Mammary microvascular endothelial cell (primary cell): ENCODE data around the genes BMT2 and TFEC.

DNA sequence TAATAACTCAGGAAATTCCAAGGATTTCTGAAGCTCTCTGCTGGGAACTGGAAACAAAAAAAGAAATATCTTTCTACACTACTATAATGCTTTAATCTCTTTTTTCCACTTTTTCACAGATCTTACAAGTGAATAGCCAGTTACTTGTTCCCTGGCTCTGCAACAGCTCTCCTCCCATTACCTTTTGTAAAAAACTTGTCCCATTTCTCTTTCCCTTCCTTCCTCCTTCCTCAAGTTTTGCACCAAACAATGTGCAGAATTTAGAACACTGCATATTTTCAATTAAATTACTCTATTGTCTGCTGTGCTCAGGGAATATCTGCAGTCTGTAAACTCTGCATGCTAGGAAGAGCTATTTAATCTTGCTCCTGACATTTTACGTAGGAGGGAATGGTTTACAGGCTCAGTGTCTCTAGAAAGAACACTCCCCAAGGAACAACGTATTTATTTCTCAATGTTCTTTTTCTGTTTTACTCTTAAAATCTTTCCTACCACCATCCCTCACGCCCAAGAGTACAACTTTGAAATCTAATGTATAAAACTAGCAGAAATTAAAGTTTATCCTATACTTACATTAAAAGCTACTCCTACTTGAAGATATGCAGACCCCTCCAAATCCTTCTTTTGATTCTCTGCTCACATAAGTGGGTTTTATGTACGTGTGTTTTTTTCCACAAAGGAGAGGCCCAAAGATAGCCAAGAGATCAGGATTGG is 168.9 kb downstream of the IMMP2L start:
- RAMPAGE, long total RNA, result no peak

GRCh38 chr7:111523664-111524151 is 38.6 kb downstream of the IMMP2L start:
- RAMPAGE, long total RNA, result no peak

GRCh38 chr7:111527425-111527959 is 34.8 kb downstream of the IMMP2L start:
- RAMPAGE, long total RNA, result no peak

GRCh38 chr7:112080932-112081629 is 125.1 kb downstream of the DOCK4 start:
- RAMPAGE, long total RNA, result no peak

- RAMPAGE, long total RNA, result no peak
These were observed 116.7 kb downstream of the DOCK4 start for GRCh38 chr7:112089116-112090288.

DNA sequence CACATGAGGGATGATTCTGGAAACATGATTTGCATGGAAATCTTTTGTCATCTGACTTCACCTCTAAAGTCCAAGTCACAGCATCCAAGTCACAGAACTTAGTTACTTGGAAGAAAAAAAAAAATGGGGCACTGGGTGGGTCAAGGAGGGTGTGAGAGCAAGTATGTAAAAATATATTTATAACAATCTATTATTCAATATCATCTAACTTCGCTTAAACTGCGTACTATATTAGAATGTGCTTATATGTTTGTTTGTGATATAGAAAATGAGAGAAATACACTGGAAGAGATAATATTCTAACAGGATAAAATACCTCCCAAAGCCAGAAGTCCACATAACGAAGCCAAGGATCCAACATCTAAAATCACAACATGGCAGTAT is 60.5 kb downstream of the DOCK4 start:
- RAMPAGE, long total RNA, result no peak

- RAMPAGE, long total RNA, result no peak
These were observed 17.3 kb downstream of the ZNF277 start for GRCh38 chr7:112223767-112224210.

DNA sequence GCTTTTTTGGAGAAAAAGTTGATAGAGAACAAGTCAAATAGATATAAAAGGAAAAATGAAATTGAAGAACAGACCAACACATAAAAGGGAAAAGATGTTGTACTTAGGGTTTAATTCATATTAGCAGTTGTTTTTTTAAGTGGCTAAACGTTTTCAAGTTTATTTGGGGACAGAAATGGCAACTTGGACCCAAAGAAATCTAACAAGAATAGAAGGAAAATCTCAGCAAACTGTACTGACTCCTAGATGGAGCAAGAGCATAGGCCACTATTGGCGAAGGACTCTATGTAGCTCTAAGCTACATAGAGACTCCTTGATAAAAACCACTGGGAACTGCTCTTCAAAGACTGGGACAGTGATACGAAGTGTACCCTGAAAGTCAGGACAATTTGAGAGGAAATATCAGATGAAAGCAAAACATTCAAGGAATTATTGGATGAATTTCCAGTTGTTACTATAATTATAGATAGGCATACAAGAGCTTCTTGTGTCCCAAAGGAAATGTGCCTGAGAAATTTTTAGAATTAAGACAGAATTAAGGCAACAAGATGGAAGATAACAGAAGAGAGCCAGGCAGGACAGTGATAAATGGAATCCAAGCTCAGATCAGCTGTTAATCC is 103.9 kb upstream of the IFRD1 start:
- RAMPAGE, long total RNA, result no peak

GRCh38 chr7:112477738-112477992 is 3.1 kb upstream of the LSMEM1 start:
- RAMPAGE, long total RNA, result no peak

- RAMPAGE, long total RNA, result no peak
These were observed 28.0 kb downstream of the LSMEM1 start for GRCh38 chr7:112508868-112509178.

DNA sequence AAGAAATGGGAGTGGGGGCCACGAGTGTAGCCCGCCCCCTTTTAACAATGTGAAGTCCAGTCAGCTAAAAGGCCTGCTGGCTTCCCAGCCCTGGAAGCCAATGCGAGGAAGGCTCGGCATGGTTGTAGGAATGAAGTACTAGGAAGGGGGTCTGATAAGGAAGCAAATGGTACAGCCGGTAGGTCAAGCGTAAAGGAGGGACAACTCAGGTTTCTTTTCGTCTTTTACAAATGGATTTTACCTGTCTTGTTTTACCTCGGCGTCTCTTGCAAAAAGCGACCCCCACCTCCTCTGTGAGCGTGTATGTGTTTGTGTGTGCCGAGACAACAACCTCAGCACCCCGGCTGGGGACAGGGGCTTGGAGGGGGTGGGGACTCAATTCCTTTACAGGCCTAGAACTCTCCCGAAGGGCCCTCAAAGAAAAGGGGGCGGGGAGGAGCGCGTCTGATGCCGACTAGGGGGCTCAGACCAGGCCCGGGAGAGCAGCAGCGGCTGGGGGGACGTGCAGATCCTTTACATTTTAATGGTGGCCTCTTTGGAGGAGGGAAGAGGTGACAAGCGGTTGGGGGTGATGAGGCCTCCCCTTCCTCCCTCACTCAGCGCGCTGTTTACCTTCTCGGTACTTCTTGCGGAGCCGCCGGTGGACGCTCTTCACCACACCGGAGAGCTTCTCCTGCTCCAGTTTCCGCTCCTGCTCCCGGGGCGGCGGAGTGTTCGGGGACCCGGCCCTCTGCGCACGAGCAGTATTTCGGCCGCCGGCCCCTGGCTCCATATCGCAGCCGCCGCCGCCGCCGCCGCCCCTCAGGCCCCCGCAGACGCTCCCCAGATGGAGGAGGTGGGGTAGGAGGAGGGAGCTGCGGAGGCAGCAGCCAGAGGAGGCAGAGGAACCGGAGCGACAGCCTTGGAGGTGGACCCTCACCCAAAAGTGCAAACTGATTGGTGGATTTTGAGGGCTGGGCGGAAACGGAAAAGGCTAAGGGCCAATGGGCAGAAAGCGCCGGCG is at the start of gene BMT2:
BMT2 (minus strand) TSS at position 897 of the 1,003 bp plus-strand sequence.
- RAMPAGE, long total RNA, result start-site peak on the minus strand centred at position 838 of the sequence, 75 bp wide, 290 and 18 reads in 2 replicates

- RAMPAGE, long total RNA, result no peak
These were observed 46.1 kb upstream of the BMT2 start for GRCh38 chr7:112985713-112986220.

DNA sequence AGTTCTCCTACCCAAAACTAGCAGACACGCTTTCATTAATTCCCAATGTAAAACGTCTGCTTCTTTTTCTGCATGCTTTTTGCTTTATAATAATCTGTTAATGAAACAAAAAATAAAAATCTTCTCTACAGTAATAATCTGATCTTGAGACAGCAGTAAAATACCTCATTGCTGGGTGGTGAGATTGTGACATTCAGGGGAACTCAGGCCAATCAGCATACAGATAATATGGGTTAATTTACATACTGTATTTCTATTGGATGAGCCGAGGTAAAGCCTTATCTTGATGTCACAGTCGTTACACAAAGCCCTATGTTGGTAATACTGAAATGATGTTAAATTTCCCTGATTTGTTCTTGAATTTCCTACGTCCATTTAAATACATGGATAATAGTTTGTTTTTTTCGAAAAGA is 972 bp upstream of the GPR85 start:
- RAMPAGE, long total RNA, result no peak

DNA sequence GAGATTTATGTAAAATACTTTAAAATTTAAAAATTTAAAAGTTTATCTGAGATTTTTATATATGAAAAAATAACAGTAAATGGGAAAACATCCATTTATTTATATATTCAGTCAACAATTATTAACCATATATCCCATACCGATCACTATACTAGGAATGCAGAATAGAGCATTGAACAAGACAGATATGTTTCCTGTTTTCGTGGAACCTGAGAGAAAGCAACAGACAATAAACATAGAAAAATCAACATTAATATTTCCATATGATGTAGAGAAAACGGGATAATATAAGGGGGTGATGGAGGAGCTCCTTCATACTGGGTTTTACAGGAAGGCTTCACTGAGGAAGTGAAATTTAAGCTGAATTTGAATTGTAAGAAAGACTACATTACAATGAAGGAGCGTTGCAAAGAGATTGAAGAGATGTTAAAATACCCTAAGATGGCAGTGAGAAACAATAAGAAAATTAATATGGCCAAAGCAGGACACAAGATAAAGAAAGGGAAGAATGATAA is 17.4 kb upstream of the FOXP2 start:
- RAMPAGE, long total RNA, result no peak

GRCh38 chr7:114426331-114426910 is 11.8 kb downstream of the FOXP2 start:
- RAMPAGE, long total RNA, result no peak

DNA sequence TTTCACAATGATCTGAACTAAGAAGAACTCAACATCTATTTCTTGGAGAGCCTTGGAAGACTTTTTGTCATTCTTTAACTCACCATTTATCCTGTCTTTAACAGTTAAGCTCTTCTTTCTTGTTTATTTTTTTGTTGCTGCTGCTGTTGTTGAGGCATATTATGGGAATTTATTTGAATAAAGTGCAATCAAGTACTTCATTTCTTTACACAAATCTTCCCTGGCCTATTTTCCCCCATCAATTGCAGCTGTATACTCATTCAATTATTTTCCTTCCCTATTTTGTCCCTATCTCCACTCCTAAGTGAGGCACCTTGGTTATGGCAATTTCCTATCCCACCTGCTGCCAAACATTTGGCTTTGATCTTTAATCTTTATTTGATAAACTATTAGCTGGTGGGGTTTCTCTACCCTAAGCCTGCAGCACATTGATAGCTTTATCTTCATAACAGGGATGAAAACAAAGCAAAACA is 143.1 kb downstream of the MDFIC start:
- RAMPAGE, long total RNA, result no peak

DNA sequence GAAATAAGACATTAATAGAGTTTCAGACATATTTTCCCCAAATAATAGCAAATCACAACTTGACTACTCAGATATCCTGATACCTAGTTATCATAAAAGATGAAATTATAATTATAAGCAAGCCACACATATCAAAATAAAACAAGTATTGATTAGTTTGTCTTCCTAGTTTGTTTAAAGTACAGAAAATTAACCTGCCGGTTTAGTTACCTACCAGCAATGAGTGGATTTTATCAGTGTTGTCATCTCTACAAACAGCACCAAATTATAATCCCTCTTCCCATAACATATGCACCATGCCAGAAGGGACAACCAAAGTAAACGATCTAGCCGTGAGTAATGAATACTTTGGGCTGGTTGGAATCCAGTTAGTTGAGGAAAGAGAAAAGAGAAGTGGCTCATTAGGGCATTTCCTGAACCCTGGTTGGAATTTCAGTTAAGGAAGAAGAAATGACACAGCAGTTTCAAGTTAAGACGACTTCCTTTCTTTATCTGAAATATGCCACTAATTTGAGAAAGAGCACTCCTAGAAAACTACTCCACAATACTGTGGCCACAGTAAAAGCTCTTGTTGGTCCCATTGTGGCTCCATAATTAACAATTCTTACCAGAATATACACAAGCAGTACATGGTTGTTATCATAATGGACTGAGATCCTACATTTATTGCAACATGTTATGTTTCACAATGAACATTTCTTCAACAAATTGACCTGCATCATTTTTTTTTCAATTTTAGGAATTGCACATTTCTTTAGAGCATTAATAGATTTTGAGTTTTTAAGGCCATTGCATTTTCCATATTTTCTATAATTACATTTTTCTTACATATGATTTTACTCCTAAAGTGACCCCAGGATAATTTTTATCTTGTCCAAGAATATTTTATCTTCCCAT is at the start of gene TFEC:
TFEC (minus strand) TSS at position 345 of the 897 bp plus-strand sequence.
- RAMPAGE, long total RNA, result no peak

DNA sequence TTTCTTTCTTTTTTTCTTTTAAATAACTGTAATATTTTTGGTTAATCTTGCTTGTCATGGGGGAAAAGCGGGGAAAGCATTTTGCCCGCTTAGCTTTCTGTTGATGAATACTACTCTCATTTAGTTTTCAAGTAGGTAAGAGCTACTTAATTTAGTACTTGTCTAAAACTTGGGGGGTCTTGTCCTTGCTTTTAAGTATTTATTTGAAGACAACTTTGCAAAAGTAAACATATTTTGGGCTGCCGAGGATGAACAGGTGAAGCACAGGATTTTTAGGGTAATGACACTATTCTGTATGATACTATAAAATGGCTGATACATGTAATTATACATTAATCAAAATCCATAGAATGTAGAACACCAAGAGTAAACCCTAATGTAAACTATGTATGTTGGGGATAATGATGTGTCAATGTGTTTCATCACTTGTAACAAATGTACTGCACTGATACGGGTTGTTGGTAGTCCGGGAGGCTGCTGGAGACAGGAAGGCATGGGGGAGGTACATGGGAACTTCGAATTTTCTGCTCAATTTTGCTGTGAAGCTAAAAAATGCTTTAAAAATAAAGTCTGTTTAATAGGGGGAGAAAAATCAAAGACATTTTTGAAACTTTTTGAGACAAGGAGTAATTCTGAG is 1.8 kb downstream of the TES start:
- RAMPAGE, long total RNA, result no peak

- RAMPAGE, long total RNA, result no peak
These were observed 12.2 kb downstream of the TES start for GRCh38 chr7:116222151-116223257.

- RAMPAGE, long total RNA, result no peak
These were observed 143.3 kb upstream of the CAV2 start for GRCh38 chr7:116356272-116356693.